Cardiac ventricle fibroblast (primary cell): ENCODE data around the genes IFNA4, IFNA17, IFNA5 and CDKN2B.

GRCh38 chr9:20319771-20320356 lies 302.4 kb downstream of the MLLT3 start:
- RAMPAGE, long total RNA, result no peak

- RAMPAGE, long total RNA, result no peak
Measured at GRCh38 chr9:20449613-20450172, 172.6 kb downstream of the MLLT3 start.

GRCh38 chr9:20551840-20552206 lies 70.5 kb downstream of the MLLT3 start:
- RAMPAGE, long total RNA, result no peak

DNA sequence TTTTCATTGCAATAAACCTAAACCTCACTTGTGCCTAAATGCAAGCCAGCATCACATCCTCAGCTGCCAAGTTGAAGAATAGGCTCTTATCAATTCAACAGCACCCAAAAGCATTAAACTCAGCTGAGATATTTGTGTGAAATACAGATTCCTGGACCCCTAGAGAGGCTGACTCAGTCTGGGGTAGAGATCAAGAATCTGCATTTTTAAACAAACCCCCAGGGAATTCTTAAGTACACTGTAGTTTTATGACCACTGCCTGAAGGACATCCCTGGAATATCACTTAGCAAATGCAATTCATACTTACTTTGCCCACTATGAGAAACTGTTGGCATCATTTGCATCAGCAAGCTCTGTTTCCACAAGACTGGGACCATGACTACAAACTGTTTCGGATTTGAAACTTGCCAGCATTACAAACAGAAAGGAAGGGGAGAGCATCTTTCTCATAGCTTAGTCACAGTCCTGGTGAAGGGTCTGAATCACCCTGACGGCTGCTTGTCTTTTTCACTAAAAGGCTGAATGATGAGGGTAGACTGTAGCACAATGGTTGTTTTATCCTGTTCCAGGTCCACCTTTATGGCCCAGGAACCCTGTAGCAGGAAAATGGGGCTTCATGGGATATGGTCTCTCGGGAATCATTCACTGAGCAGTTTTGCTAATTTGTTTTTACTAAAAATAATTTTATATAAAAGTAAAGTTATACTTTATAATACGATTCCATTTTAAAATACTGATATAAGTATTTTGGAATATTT lies 63.6 kb downstream of the MLLT3 start:
- RAMPAGE, long total RNA, result no peak

DNA sequence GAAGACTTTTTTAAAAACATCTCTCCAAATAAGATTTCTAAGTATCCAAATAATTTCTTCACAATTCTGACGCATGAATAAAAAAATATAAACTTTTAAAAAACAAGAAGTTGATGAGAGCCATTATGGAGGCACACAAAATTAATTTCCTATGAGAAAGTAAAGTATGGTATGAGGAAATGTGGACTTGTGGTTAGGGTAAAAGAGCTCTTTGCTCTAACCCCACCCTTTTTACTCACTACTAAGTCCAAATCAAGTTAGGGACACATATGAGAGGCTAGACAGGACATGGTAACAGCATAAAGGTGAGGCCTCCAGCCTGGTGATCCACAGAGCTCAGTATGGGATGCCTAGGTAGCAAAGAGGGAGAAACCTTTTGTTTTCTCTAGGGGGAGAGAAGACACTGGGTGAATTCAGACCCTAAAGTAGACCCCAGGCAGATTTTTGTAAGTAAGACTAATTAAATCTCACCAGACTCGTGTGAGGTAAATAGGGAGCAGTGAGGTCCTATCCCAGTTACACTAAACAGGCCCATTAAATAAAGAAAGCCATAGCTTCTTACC lies 42.7 kb downstream of the MLLT3 start:
- RAMPAGE, long total RNA, result no peak

- RAMPAGE, long total RNA, result no peak
Measured at GRCh38 chr9:20618052-20618832, 4.1 kb downstream of the MLLT3 start.

GRCh38 chr9:20623041-20623875 lies 959 bp upstream of the MLLT3 start:
- RAMPAGE, long total RNA, result no peak

GRCh38 chr9:20658055-20659069 lies 25.7 kb upstream of the FOCAD start:
- RAMPAGE, long total RNA, result no peak

- RAMPAGE, long total RNA, result no peak
Measured at GRCh38 chr9:21096056-21096735, 18.5 kb upstream of the IFNB1 start.

DNA sequence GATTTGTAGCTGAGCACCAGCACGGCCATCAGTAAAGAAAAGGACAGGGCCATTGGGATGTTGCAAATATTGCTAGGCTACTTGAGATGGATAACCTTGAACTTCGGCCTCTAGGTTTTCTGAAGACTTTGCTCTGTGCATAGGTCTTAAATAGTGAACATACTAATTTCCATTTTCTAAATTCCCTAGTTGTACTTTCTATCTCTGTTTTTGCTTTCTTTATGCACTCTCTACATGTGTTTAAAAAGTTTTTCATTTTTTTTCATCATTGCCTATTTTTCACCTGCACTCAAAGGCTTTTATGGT lies at the start of gene IFNA4:
TSS of gene IFNA4 (minus strand) at position 109 of the 306 bp plus-strand sequence.
- RAMPAGE, long total RNA, result no peak

DNA sequence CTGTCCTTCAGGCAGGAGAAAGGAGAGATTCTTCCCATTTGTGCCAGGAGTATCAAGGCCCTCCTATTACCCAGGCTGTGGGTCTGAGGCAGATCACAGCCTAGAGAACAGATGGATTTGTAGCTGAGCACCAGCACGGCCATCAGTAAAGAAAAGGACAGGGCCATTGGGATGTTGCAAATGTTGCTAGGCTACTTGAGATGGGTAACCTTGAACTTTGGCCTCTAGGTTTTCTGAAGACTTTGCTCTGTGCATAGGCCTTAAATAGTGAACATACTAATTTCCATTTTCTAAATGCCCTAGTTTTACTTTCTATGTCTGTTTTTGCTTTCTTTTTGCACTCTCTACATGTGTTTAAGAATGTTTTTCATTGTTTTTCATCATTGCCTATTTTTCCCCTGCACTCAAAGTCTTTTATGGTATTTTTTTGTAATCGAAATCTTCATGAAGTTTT lies at the start of gene IFNA17:
TSS of gene IFNA17 (minus strand) at position 216 of the 454 bp plus-strand sequence.
- RAMPAGE, long total RNA, result no peak

DNA sequence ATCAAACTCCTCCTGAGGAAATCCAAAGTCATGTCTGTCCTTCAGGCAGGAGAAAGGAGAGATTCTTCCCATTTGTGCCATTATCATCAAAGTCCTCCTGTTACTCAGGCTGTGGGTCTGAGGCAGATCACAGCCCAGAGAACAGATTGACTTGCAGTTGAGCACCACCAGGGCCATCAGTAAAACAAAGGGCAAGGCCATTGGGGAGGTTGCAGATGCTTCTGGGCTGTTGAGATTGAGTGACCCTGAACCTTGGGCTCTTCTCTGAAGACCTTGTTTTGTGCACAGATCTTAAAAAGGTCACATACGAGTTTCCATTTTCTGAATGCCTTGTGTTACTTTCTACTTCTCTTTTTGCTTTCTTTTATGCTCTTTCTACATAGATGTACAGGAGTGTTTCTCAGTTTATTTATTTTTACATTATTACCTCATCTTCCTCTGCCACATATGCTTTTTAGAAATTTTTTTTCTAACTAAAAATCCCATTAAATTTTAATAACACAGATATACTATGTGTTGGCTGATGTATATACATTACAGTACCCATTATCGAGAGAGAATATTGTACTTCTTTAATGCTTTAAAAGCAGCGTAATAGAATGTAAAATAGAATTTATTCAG lies at the start of gene IFNA5:
TSS of gene IFNA5 (minus strand) at position 258 of the 621 bp plus-strand sequence.
- RAMPAGE, long total RNA, result no peak

GRCh38 chr9:21395939-21396648 lies 10.9 kb upstream of the IFNA2 start:
- RAMPAGE, long total RNA, result no peak

- RAMPAGE, long total RNA, result no peak
Measured at GRCh38 chr9:21527989-21528444, 45.9 kb upstream of the IFNE start.

DNA sequence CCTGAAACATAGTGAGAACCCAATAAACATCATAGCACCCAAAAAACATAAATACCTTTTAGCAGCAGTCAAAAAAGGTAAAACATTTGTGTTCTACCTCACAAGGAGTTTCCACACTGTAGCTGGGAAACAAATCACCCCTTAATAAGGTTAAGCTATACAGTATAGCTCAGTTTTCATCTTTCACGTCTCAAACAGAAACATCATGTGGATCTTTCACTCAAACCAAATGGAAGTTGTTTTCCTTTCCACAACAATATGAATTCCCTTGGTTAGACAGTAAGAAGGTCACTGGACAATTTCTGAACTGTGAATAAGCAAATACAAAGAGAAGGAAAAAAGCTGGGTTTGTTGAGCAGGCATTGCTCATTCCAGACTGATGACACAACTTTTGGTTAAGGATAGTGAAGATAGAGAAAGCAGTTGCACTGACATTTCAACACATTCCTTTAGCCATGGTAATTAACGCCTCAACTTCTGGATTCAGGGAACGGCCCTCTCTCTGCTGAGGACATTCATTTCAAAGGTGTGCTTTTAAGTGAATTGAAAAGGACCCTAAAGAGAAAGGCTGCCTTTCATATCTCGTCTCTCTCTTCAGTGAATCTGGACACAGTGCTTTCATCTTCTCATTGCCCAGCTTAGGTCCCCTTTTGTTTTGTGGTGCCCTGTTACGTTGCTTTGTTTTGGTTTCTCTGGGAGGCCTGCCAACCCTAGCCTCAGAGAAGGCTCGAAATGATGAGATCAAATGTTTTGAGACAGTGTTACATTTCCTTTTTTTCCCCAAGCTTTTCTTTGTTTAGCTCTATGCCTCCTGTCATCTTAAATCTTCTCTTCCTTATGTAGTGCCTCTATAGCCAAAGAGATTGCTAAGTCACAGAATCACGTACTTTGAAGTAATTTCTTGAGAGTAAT lies 94.2 kb upstream of the IFNE start:
- RAMPAGE, long total RNA, result no peak

DNA sequence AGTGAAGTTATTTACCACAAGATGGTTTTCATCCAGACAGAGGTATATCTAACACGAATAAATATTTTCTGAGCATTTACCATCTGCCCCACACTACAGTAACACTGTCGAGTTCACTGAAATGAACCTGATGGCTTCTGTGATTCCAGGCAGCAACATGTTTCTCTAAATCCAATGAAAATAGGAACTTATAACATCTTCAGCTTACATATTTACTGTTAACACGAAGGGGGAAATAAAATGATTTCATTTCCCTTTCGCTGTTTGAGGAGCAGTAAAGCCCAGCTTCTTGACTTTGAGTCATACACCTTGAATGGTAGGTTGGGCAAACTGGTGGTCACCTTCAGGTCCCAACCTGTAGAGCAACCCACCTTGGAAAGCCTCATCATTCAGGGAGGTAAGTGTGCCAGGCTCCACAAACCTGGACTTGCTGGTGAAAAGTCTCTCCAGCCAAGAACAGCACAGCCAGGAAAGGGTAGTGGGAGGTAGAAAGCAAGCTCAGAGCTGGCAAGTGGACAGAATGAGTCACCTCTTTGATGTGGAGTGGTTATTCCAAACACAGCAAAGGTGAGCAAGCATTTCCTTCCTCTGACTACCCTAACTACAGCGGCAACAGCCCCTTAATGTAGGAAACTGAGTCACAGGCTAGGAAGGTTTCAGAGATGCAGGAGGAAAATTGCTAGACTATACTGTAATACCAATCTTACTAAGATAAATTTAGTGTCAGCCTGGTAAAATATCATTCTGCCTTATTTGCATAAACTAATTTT lies 117.7 kb upstream of the MTAP start:
- RAMPAGE, long total RNA, result no peak

GRCh38 chr9:21994217-21994496 lies 14.9 kb downstream of the CDKN2B start:
- RAMPAGE, long total RNA, result no peak

- RAMPAGE, long total RNA, result no peak
Measured at GRCh38 chr9:22009039-22009663, at the start of gene CDKN2B. TSS of gene CDKN2B (minus strand) at chr9:22009305.

- RAMPAGE, long total RNA, result no peak
Measured at GRCh38 chr9:22103159-22103856, 94.2 kb upstream of the CDKN2B start.

- RAMPAGE, long total RNA, result no peak
Measured at GRCh38 chr9:22109004-22109469, 99.9 kb upstream of the CDKN2B start.